Skeletal muscle satellite cell (primary cell): ENCODE results near the genes ZBTB42 and GPR132.

DNA sequence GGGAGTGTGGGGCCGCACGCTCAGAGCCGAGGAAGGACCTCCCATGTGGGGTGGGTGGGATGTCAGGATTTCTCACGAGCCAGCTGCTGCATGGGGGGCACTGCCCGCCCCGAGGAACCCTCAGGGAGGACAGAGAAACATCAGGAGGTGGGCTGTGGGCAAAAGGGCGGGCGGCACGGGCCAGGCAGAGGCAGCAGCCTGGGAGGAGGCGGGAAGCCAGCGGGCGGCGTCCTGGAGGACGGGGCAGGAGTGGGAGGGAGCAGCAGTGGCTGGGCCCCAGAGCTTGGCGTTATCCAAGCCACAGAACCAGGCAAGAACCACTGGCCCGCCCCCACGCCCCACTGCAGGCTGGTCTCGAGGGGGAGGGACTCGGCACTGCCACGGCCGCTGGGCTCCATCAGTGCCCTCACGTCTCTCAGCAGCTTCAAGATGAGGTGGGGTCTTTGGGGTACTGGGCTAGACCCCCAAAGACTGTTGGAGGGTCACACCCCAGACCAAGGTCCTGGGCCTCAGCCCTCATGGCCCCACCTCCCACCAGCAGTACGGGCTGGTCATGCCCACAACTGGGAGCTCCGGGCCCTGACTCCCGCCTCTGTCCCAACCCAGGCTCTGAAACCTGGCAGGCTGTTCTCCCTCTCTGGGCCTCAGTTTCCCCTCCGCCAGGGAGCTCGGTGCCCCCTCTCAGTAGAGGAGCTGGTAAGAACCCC, 2.6 kb downstream of the C14orf180 start:
- CAGE, long polyA plus RNA, result no peak

- CAGE, long polyA plus RNA, result no peak
Observed at GRCh38 chr14:104656303-104656716, 33.1 kb upstream of the INF2 start.

DNA sequence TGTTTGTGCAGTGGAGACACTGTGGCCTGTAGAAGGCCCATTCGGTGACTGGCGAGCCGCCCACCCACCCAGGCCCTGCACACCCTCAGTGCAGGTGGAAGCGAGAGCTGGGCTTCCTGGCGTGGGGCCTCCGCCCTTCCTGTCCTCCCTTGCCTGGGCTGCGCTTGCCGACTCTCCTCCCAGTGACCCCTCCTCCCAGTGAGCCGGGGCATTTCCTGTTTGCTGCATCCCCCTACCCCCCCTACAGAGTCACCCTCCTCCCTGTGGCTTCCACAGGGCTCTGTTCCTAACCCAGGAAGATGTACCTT, 5.9 kb downstream of the INF2 start:
- CAGE, long polyA plus RNA, result no peak

GRCh38 chr14:104712365-104712709, 11.7 kb upstream of the ADSS1 start:
- CAGE, long polyA plus RNA, result no peak

- CAGE, long polyA plus RNA, result no peak
Observed at GRCh38 chr14:104712710-104713142, 11.3 kb upstream of the ADSS1 start.

- CAGE, long polyA plus RNA, result no peak
Observed at GRCh38 chr14:104722033-104722591, 1.9 kb upstream of the ADSS1 start.

DNA sequence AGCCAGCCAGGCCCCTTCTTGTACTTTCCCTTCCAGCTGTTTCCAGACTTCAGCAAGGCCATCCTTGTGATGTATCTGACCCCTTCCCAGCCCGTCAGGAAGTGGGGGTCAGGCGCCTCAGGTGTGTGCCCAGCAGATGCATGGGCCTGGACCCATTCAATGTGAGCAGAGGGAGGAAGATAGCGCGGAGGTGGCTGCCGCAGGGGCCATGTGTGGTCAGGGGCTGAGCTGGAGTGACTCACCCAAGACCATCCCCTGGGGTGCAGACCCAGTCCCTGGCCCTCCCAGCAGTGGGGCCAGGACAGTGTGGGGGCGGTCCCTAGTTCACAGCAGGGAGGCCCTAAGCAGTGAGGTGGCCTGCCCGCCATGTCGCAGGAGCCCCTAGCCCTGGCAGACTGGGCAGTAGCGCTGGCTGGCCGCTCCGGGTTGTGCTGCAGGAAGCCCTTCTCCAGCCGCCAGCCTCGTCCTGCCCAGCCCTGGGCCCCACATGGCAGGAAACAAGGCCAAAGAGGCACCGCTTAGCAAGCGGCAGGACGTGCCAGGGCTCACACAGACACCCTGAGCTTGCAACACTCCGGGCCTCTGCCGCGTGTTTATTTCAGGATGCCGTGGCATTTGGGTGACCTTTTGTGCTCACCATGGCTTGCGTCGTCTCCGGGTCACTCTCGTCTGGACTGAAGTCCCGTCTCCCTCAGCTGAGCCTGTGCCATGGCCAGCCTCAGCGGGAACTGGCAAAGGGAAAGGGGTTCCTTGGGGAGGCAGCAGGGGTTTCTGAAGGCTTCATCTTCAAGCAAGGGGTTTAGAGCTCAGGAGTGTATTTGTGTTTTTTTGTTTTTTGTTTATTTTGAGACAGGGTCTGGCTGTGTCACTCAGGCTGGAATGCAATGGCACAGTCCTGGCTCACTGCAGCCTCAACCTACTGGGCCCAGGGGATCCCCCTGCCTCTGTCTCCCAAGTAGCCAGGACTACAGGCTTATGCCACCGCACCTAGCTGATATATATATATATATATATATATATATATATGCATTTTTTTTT, 12.2 kb downstream of the ADSS1 start:
- CAGE, long polyA plus RNA, result no peak

- CAGE, long polyA plus RNA, result no peak
Observed at GRCh38 chr14:104746763-104747347, 6.1 kb upstream of the SIVA1 start.

- CAGE, long polyA plus RNA, result no peak
Observed at GRCh38 chr14:104794531-104795047, 959 bp downstream of the AKT1 start.

DNA sequence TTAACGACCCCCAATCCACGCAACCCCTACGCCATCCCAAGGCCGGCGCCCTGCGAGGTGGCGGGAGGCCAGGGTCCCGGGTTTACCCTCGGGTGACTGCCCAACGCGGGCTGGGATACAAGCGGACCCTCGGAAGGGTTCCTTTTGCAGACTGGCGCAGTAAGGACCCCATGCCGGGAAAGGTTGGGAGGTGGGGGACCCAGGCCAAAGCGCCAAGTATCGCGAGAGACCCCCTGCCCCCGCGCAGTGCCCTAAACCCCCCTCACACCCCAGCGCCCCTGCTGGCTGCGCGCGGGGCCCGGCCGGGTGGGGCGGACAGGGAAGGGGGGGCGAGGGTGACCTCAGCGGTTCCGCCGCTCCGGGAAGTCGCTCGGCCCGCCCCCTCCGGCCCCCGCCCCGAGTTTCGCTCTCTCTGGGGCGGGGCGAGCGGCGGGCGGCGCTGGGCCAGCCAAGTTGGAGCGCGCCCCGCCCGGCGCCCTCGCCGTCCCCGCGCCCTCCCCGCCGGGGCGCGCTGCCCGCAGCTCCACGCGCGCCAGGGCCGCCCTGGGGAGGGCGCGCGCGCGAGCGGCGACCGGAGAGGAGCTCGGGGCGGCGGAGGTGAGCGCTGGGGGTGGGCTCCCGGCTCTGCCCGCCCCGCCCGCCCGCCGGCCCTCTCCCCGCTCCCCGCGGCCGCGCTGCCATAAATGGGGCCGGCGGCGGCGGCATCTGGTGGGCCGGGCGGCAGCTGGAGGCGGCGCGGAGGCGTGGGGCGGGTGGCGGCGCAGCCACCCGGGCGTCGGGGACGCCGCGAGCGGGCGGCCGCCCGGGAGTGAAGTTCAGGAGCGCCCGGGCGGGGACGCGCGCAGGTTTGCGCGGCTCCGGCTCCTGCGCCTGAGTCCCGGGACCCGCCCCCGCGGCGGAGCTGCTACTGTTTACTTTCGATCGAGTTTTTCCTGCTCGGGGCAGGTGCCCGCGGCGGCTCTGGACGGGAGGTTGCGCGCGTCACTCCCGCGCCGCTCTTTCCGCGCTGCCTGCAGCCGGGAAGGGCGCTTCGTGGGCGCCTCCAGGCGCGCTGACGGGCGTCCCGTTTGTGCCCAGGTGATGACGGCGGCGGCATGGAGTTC, at the start of gene ZBTB42:
ZBTB42 (plus strand) TSS at position 998 of the 1,103 bp plus-strand sequence.
- CAGE, long polyA plus RNA, result no peak

DNA sequence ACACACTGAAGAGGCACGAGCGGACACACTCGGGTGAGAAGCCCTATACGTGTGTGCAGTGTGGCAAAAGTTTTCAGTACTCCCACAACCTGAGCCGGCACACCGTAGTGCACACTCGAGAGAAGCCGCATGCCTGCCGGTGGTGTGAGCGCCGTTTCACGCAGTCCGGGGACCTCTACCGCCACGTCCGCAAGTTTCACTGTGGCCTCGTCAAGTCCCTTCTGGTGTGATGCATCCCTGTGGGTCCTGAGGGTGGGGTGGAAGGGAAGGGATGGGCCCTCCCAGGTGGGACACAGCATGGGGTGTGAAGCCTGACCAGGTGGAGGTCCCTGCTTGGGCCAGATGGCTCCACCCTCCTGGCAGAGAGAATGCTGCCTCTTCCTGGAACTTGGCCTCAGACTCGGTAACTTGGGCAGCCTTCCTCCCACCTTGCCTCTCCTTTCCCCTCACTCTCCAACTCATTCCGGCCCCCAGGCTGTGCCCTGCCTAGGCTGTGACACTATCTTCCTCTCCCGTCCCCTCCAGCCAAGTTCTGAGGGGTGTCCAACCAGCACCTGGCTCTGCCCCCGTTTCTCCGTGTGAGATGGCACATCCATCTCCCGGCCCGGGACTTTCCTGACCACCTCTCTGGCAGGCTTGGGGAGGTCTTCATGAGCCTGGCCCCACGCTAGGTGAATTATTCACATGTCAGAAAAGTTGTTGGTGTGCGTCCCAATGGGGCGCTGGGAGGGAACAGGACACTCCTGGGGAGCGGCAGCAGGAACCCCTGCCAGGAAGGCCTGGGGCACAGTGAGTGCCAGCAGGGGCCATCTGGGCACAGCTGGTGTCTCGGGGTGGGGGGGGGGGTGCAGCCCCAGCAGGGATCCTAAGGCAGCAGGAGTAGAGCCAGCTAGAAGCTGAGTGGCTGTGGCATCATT, 1.6 kb downstream of the ZBTB42 start:
- CAGE, long polyA plus RNA, result no peak

DNA sequence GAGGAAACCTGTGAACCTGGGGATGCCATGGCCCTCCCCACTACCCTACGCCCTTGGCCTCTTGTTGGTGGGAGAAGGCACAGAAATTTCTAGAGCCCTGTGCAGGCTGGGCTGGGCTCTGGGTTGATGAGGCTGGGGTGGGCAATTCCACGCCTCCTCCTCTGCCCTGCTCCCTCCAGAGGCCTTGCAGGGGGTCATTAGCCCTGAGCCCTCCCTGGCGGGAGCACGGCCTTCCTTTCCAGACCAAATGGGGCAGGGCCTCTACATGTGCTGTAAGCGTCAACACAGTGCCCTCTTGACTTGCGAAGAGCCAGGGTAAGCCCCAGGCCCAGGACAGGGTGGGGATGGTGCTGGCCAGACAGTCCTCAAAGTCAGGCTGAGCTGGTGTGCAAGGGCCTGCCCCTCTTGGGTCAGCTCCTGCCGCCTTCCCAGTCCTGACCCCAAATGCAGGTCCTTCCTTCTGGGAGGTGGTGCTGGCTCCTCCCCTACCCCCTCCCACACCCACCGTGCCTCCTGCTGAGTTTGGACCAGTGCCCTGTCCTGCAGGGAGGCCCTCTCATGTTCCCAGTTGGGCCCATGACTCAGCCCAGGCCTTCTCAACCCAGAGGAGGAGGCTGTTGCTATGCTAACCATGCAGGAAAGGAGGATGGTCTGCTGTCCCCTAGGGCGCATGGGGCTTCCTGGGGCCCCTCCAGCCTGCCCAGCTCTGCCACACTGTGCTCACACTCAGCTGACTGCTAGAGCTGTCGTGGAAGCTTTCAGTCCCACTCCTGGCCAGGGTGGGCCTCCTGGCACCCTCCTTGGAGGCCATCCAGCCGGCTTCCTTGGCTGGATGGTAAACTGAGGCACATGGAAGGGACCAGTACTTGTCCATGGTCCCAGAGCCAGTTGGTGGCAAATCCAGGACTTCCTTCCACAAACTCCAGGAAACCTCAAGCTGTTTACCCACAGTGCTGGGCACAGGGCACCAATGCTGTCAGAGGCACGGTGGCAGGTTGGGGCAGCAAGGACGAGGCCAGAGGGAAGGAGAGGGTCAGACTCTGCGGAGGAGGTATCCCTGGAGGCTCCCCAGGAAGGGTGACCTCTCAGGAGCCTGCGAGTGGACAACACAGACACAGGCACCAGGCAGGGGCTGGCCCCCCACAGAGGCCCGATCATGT, 4.4 kb downstream of the ZBTB42 start:
- CAGE, long polyA plus RNA, result no peak

DNA sequence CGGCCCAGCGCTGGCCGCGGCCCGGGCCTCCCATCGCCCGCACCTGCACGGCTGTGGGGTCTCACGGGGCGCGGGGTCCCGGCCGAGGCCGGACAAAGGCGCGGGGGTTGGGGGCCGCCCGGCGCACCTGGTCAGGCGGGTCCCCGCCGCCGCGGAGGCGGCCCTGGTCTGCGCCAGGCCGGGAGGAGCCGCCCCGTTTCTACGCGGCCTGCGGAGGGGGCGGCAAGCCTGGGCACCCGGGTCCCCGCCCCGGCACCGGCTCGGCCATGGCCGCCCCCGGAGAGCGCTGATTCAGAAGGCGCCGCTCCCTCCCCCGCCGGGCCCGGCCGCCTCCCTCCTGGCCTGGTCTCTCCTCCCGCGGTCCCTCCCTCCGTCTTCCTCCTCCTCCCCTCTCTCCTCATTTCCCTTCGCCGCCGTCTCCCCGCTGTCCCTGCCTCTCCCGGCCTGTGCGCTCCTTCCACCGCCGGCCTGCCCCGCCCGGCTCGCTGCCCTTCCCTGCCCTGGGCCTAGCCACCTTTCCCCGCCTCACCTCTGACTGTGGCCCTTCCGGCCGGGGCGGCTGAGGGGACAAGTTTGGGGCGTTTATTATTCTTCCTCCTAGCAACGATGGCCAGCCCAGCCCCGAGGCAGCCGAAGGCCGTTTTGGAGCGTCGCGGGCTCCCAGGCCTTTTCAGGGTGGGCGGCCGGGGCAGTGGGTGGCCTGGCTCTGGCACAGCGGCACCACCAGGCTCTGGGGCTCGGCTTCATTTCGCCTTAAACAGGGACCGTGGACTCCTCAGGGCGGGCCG, 651 bp downstream of the CEP170B start:
- CAGE, long polyA plus RNA, result no peak

DNA sequence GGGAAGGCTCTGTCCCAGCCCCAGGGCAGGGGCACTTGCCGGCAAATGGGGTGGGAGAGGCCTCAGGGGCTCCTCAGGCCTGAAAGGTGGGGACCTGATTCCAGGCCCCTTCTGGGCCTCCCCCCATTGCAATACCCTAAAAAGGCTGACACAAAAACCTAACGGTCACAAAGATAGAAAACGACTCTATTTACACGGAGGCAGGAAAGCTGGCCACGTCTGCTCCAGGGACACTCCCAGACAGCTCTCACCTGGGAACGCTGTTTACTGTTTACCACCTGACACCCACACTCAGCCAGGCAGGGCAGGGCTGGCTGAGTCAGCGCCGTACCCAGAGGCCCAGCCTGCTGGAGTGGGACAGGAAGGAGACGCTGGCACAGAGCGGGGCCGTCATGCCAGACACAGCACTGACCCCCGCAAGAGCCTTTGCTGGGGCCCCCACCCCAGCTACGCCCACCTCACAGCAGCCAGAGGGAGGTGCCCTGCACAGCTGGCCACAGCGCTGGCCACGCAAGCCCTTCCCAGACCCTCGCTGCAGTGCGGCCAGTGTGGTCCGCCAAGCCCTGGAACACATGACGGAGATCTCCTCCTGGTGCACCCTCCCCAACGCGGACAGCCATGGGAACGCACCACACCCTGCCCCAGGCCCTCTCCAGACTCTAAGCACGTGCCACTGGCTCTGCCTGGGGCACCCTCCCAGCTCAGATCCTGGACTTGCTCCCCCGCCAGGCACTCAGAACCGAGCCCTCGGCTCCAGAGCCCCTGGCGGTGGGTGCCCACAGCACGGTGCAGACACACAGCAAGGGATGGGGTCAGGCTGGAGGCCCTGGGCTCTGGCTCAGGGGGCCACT, 5.9 kb downstream of the AHNAK2 start:
- CAGE, long polyA plus RNA, result no peak

DNA sequence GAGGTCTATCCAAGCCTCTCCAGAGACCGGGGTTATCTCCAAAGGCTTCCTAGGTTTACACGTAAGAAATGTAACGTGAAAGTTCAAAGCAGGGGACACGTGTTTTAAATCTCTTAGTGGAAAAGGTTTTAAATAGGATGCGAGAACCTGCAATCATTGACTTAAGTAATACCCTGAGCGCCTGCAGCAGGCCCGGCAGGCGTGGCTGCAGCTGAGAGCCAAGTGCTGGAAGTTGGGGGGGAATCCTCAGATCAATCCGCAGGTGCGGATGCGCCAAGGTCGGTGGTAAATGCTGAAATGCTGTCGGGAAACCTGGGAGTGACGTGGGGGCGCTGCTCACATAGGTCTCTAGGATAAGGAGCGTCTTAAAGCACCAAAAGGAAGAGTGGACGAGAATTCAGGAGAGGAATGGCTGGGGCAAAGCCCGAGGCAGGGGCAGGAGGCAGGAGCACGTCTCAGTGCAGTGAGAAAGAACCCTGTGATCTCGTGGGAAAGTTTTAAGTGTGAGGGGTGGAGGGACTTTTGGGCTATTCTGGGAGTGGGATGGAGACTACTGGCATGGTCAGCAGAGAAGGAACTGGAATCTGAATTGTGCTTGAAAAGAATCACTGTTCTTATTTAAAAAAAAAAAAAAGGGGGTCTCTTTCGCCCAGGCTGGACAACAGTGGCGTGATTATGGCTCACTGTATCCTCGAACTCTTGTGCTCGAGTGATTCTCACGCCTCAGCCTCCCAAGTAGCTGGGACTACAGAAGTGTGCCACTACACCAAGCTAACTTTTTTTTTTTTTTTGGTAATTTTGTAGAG, 898 bp upstream of the CDCA4 start:
- CAGE, long polyA plus RNA, result no peak

GRCh38 chr14:105058615-105059005, 6.6 kb downstream of the GPR132 start:
- CAGE, long polyA plus RNA, result no peak

DNA sequence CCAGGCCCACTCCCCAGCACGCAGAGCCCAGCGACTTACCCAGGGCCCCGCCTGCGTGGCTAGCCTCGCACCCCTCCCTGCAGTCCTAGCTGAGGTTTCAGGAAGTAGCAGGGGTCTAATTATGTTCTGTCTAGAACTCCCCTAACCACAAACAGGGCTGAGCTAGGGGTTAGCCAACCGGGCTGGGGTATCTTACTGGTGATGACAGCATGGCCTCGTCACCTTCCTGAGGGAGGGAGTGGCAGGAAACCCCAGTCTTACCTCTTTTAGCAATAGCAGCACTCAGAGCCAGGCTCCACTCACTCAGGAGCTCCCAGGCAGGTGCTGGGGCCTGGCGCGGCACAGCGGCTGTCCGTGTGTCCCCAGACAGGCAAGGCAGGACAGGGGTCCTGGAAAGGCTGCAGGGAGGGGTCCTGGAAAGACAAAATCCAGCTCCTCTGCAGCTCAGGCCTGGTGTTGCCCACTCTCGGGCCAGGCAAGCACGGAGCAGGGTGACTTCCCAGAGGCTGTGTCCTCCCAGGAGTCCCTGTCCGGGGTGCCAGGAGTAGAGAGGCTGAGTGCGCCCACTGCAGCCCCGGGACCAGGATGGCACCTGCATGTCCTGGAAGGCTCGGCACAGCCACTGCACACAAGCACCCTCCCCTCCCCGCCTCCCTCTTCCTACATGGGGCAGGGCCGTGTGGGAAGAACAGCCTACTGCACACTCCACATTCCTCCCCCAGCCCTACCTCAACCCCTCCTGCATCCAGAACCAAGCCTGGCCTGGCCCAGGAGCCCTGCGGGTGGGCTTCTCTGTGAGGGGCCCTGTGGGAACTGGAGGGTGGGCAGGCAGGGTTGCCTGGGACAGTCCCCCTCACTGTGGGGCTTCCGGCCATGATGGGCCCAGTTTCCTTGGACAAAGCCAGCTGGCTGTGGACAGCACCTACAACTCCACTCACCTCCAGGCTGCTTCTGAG, at the start of gene GPR132:
GPR132 (minus strand) TSS at position 91 of the 956 bp plus-strand sequence.
- CAGE, long polyA plus RNA, result no peak

DNA sequence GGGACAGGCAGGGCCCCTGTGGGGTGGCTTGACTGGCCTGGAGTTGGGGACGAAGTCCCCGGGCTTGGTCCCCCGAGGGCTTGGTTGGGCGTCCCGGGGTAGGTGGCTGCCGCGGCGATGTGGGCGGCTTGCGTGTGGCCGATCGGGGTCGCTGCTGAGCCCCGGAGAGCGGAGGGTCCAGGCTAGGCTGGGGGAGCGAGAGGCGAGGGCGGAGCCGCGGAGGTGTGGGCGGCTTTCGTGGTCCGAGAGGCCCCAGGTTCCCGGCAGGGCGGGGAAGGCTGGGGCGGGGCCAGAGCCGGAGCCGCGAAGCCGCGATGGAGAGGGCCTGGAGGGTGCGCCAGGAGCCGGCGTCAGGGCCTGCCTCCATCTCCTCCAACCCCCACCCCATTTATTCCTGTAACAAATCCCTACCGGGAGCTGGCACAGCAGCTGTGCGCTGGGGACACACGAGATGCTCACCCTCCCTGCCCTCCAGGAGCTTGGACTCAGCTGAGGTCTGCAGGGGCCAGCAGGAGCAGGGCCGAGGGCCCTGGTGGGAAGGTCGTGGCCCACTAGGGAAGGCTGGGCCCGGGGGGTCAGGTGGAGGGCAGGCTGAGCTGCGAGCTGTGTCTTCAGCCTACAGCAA, 28.6 kb upstream of the GPR132 start:
- CAGE, long polyA plus RNA, result no peak

DNA sequence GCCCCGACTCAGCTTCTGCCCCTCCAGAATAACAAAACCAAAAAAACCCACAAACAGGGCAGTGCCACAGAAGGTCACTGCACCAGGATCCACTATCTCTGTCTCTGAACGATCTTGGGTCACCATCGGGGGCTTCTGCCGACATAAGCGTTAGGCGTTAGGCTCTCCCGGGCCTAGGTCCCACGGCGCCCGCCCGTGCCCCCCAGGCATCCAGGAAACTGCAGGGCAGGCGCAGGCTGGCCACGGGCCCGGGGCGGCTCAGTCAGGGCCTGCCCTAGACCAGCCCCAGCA, 1.5 kb downstream of the JAG2 start:
- CAGE, long polyA plus RNA, result no peak

GRCh38 chr14:105173022-105173807, 4.6 kb upstream of the JAG2 start:
- CAGE, long polyA plus RNA, result no peak